ENCODE measurements around a stretch of chr15.

DNA sequence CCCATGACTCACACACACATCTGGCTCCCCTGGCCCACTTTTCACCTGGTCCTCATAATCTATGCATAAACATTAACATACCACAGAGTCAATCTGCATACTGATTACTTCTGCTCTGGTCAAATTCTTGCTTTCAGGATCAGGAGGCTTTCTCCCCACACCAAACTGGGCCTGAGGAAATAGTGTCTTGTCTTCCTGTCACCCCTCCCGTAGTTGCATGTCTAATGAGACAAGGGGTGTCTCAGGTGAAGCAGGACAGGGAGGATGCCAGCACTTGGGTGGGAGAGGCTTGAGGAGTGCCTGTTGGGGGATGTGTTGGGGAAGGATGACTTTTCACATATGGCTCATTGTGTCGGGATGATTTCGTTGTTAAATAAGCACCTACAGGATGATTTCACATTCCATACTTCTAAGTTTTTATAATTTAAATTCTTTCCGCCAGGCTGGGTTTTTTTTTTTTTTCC lies 142.2 kb downstream of the OR4F15 start:
- PRO-cap, result no peak
- RAMPAGE, long total RNA, 4 experiments, result no peak in any of the 4 experiments

Measured in omental fat pad (tissue), 4 donors.